ENCODE data around the genes SPATS2, FMNL3 and CERS5.

GRCh38 chr12:49367071-49367937, at the start of gene SPATS2:
SPATS2 (plus strand) TSS chr12:49367462.
- RRBS, 2 experiments: 1% methylated on average over 54 of the region's 92 CpGs
CAGE:
- cytosol, long polyA minus RNA: start-site peak on the plus strand at chr12:49367505-49367518, 32 reads
- cytosol, long polyA plus RNA: start-site peak on the plus strand at chr12:49367368-49367576, 329 and 577 reads in 2 replicates
- long polyA plus RNA: start-site peak on the plus strand at chr12:49367449-49367582, 145 and 160 reads in 2 replicates
- nucleus, long polyA minus RNA: start-site peak on the plus strand at chr12:49367356-49367378, 8 reads; start-site peak on the plus strand at chr12:49367437-49367489, 7 reads
- nucleus, long polyA plus RNA: start-site peak on the plus strand at chr12:49367264-49367524, 554 and 405 reads in 2 replicates

- RRBS, 2 experiments: no CpG with 5 or more reads among the region's 13 CpGs
CAGE:
- cytosol, long polyA minus RNA: no peak
- cytosol, long polyA plus RNA: no peak
- long polyA plus RNA: no peak
- nucleus, long polyA minus RNA: no peak
- nucleus, long polyA plus RNA: no peak
These were observed 76.6 kb upstream of the KCNH3 start for GRCh38 chr12:49462043-49462824.

DNA sequence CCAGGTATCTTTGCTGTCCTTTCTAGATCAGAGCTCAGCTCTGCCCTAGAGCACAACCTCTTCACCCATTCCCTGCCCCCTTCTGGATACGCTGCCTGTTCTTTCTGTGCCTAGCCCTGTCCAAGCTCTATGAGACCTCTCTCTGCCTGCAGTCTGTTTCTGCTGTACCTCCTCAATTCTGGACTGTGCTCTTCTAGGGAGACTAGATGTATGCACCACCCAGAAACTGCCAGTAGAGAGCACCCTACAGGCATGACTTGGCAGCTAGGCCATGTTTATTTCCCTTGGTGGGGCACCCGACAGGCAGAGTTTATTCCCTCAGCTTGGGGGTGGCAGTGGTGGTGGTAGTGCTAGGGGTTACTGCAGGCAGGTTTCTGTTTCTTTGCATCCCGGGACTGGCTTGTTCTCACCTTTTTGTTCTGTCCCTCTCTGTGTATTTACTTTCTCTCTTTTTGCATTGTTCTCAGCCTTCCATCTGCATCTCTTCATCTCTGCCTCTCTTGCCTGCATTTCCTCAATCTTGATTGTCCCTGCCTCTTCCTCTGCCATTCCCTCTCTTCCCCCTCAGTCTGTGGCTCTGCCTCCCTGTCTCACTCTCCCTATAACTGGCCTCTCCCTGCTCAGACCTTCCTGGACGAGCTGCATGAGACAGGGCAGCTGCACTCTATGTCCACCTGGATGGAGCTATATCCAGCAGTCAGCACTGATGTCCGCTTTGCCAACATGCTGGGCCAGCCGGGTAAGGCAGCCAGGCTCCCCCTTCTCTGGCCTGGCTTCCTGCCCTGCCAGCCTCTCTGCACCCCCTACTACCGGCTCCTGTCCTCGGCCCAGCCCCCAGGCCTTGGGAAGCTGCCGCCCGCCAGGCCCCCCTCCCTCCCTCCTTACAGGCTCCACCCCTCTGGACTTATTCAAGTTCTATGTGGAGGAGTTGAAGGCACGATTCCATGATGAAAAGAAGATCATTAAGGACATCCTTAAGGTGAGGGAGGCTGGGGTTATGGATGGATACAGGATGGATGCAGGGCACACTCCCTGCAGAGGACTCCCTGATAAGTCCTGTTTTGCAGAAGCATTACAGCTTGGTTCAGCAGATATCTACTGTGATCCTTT, 13.8 kb downstream of the PRPF40B start:
- RRBS, 2 experiments: 59 to 84% methylated on average over 2 of the region's 11 CpGs
CAGE:
- cytosol, long polyA minus RNA: no peak
- cytosol, long polyA plus RNA: no peak
- long polyA plus RNA: no peak
- nucleus, long polyA minus RNA: no peak
- nucleus, long polyA plus RNA: no peak

GRCh38 chr12:49653384-49654101, 30.2 kb downstream of the PRPF40B start:
- RRBS, 2 experiments: no CpG with 5 or more reads among the region's 7 CpGs
CAGE:
- cytosol, long polyA minus RNA: no peak
- cytosol, long polyA plus RNA: no peak
- long polyA plus RNA: no peak
- nucleus, long polyA minus RNA: no peak
- nucleus, long polyA plus RNA: no peak

GRCh38 chr12:49707173-49707676, at the start of gene FMNL3:
FMNL3 (minus strand) TSS chr12:49707405.
- RRBS, 2 experiments: 26 to 27% methylated on average over 49 to 60 of the region's 73 CpGs
CAGE:
- cytosol, long polyA minus RNA: no peak
- cytosol, long polyA plus RNA: no peak
- long polyA plus RNA: no peak
- nucleus, long polyA minus RNA: no peak
- nucleus, long polyA plus RNA: no peak

GRCh38 chr12:50095672-50096637, 7.9 kb upstream of the GPD1 start:
- RRBS, 2 experiments: no CpG with 5 or more reads among the region's 9 CpGs
CAGE:
- cytosol, long polyA minus RNA: no peak
- cytosol, long polyA plus RNA: no peak
- long polyA plus RNA: no peak
- nucleus, long polyA minus RNA: no peak
- nucleus, long polyA plus RNA: no peak

DNA sequence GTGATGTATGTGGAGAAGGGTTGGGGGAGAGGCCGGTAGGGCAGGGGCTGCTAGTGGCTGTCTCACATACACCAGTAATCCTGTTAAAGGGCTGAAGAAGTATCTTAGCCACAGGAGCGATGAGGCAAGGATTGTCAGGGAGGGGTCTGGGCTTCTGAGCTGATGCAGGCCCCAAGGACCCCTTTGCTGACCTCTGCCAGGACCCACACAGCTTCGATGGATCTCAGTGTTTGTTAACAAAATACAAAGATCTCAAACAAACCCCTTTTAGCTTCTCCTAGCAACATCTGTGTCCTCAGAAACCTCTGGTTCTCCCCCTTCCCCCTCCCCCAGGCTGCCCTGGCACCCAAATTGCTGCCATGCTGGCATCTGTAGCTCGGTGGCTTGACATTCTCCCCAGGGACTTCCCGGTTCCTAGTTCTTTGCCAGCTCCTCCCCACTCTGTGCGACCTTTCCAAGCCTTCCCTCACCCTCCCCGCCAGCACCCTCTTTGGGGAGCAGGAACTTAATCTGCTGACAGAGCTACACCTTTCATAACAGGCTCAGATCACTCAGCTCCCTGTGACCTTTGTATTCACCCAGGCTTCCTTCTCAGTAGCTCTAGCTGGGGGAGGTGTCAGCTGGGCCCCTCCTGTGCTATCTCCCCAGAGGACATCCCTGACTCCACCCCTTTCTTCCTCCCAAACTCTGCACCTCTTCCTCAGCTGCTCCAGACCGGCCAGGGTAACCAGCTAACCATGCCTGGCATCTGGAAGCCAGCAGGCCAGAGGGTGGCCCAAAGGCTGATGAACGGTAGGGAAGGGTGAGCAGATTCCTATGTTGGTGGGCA, 2.0 kb upstream of the COX14 start:
- RRBS, 2 experiments: no CpG with 5 or more reads among the region's 9 CpGs
CAGE:
- cytosol, long polyA minus RNA: no peak
- cytosol, long polyA plus RNA: no peak
- long polyA plus RNA: no peak
- nucleus, long polyA minus RNA: no peak
- nucleus, long polyA plus RNA: no peak

DNA sequence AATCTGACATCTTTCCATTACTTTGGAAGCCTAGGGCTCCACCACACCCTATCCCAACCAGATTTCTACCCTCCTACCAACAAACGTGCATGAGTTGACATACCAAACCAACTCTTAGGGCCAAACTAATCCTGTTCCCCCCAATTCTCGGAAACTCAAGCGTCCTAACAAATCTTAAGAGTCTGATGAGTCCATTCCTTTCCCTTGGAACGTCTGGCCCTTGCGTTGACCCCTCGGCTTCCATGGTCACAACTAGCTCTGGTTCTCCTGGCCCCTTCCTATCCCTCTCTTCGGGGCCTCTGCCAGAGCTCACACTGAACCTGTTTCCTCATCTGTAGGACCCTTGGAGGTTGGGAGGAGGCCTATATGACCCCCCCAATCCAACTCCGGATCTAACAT, 707 bp downstream of the CERS5 start:
- RRBS, 2 experiments: no CpG with 5 or more reads among the region's 8 CpGs
CAGE:
- cytosol, long polyA minus RNA: no peak
- cytosol, long polyA plus RNA: no peak
- long polyA plus RNA: no peak
- nucleus, long polyA minus RNA: no peak
- nucleus, long polyA plus RNA: start-site peak on the minus strand centred at position 196 of the sequence, 162 bp wide, 23 and 25 reads in 2 replicates

DNA sequence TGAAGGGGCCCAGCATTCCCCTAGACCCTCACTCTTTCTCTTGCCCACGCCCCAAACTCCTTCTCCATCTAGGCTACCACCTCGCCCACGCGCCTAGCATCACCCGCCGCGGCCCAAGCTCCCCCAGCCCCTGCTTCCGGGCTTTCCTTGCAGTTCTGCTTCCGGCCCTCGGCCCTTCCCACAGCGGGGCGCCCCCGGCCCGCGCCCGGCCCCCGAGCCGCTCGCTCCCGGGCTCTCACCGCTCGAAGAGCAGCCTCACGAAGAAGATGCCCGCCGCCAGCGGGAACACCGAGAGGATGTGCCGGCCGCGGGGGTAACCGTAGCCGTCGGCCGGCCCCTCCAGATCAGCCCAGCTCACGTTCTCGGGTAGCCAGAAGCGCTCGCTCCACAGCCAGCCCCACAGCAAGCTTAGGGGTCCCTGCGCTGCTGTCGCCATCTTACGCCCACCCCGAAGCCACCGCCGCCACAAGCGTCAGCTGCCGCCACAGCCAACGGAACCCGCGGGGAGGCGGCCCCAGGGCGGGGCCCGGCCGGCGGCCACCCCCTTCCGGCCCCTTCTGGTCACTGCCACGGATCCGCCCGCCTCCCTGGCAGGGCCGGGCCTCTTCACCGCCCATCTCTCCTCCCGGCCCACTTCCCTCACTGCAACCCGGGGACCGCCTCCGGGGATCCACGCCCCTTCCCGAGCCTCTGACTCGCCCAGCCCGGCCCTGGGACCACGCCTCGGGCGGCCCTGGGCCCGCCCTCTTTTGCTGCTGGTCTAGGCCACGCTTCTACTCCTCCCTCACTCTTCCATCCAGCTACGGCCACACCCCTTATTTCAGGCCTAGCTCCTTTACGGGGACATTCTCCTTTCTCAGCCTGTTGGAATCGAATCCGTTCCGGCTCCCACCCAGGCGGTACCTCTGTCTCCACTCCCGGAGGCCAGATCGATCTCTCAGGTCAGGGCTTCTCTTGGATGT, at the start of gene CERS5:
TSS of gene CERS5 (minus strand) at position 508 of the 962 bp plus-strand sequence.
- RRBS, 2 experiments: under 1 to 2% methylated on average over 19 of the region's 81 CpGs
CAGE:
- cytosol, long polyA minus RNA: start-site peak on the minus strand centred at position 444 of the sequence, 13 bp wide, 39 reads
- cytosol, long polyA plus RNA: no peak
- long polyA plus RNA: start-site peak on the minus strand centred at position 121 of the sequence, 764 bp wide, 102 and 147 reads in 2 replicates
- nucleus, long polyA minus RNA: no peak
- nucleus, long polyA plus RNA: start-site peak on the minus strand centred at position 474 of the sequence, 73 bp wide, 108 and 118 reads in 2 replicates

DNA sequence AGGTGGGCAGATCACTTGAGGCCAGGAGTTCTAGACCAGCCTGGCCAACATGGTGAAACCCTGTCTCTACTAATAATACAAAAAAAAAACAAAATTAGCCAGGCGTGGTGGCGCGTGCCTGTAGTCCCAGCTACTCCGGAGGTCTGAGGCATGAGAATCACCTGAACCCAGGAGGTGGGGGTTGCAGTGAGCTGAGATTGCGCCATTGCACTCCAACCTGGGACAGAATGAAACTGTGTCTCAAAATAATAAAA, 8.3 kb downstream of the LIMA1 start:
- RRBS, 2 experiments: no CpG with 5 or more reads among the region's 5 CpGs
CAGE:
- cytosol, long polyA minus RNA: no peak
- cytosol, long polyA plus RNA: no peak
- long polyA plus RNA: no peak
- nucleus, long polyA minus RNA: no peak
- nucleus, long polyA plus RNA: no peak

DNA sequence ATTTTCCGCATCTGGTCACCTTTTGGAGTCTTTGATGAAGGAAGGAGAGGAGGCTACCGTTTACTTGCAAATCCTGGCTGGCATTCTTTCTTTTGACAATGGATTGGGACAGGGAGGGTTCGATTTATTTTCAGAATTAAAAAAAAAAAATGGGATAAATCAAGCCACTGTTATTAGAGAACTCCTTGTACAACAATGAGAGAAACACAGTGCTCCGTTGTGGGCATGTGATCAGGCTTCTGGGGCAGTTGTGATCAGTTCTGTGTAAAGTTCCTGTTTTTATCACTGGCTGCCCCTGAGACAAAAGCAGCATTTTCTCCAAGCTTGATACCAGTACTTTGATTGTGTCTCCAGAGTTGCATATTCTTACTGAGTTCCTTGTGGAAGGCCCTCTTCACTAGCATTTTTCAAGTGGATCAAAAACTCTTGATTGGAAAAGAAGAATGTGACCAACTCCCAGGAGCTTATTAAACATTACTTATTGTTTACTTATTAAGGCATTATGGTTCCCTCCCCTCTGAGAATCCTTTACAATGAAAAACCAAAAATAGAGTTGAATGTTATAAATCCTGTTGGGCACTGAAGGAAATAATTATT, 1.2 kb downstream of the DIP2B start:
- RRBS, 2 experiments: no CpG with 5 or more reads among the region's 4 CpGs
CAGE:
- cytosol, long polyA minus RNA: no peak
- cytosol, long polyA plus RNA: no peak
- long polyA plus RNA: no peak
- nucleus, long polyA minus RNA: no peak
- nucleus, long polyA plus RNA: no peak

- RRBS, 2 experiments: no CpG with 5 or more reads among the region's 4 CpGs
CAGE:
- cytosol, long polyA minus RNA: no peak
- cytosol, long polyA plus RNA: no peak
- long polyA plus RNA: no peak
- nucleus, long polyA minus RNA: start-site peak on the plus strand at chr12:50528264-50528491, 13 reads; start-site peak on the plus strand at chr12:50528631-50528672, 8 reads
- nucleus, long polyA plus RNA: no peak
These were observed 23.6 kb downstream of the DIP2B start for GRCh38 chr12:50528260-50528862.

DNA sequence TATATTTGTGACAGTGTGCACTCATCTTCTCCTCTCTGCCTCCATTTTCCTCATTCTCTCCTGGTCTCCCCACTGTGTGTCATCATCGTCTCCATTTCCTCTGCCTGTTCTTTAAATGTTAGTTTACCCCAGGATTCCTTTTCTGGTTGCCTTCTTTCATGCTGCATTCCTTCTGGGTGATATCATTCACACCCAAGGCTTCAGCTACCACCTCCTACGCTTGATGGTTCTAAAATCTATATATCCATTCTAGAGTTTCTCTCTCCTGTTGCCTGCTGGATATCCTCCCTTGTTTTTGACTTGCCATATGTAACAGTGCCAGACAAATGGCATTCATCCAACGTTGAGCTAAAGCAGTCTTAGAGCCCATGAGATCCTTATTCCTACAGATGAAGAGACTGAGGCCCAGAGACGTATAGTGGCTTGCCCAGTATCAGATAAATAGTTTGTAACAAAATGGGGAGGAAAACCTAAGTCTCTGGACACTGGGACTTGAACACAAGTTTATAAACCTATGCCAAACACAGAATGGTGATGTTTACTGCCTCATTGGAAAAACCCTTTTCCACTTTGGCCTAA, 109.5 kb downstream of the DIP2B start:
- RRBS, 2 experiments: no CpG with 5 or more reads among the region's 4 CpGs
CAGE:
- cytosol, long polyA minus RNA: no peak
- cytosol, long polyA plus RNA: no peak
- long polyA plus RNA: no peak
- nucleus, long polyA minus RNA: no peak
- nucleus, long polyA plus RNA: no peak

- RRBS, 2 experiments: no CpG with 5 or more reads among the region's 9 CpGs
CAGE:
- cytosol, long polyA minus RNA: no peak
- cytosol, long polyA plus RNA: no peak
- long polyA plus RNA: no peak
- nucleus, long polyA minus RNA: no peak
- nucleus, long polyA plus RNA: no peak
These were observed 114.4 kb downstream of the DIP2B start for GRCh38 chr12:50618954-50619795.

DNA sequence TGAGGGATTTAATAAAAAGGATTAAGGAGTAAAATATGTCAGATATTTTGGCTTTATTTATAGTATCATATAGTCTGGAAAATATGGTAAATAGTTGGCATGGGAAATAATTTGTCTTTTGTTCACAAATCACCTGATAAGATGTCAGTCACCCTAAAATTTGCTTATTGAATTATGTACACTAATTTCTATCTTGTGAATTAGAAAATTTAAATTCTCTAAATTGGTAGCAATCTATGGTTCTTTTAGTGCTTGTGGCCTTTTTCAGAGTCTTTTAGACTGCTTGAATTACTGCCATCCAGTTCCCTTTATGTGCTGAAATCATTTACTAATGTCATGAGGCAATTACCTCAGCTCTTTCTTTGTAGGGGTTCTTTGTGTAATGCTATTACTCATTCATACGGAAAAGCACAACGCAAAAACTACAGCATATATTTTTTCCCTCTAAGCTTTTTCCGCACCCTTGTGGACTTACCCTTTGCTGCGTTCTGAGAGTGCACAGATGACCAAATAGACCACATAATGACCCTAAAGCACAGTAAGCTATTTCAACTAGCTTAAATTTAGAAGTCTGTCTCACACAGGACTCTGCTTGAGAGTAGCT, 99.6 kb upstream of the ATF1 start:
- RRBS, 2 experiments: no CpG with 5 or more reads among the region's 4 CpGs
CAGE:
- cytosol, long polyA minus RNA: no peak
- cytosol, long polyA plus RNA: no peak
- long polyA plus RNA: no peak
- nucleus, long polyA minus RNA: no peak
- nucleus, long polyA plus RNA: no peak

- RRBS, 2 experiments: no CpG with 5 or more reads among the region's 33 CpGs
CAGE:
- cytosol, long polyA minus RNA: no peak
- cytosol, long polyA plus RNA: no peak
- long polyA plus RNA: no peak
- nucleus, long polyA minus RNA: no peak
- nucleus, long polyA plus RNA: no peak
These were observed 1.1 kb downstream of the ATF1 start for GRCh38 chr12:50764757-50765734.

- RRBS, 2 experiments: no CpG with 5 or more reads among the region's 1 CpG
CAGE:
- cytosol, long polyA minus RNA: no peak
- cytosol, long polyA plus RNA: no peak
- long polyA plus RNA: no peak
- nucleus, long polyA minus RNA: no peak
- nucleus, long polyA plus RNA: no peak
These were observed 1.7 kb downstream of the METTL7A start for GRCh38 chr12:50926545-50926855.

DNA sequence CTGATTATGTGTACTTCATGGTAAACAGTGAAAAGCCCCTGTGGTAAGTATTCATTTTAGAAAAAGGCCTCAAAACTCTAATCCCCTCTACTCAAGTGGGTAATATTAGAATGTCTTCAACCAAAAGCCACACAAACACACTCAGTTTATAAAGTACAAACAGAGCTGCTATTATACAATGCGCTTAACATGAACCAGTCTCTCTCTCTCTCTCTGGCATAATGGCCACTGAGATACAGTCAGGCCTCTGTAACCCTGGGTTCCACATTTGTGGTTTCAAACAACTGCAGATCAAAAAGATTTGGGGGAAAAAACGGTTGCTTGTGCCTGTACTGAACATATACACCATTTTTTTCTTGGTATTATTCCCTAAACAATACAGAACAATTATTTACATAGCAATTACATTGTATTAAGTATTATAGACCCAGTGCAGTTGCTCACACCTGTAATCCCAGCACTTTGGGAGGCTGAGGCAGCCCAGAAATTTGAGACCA, 5.7 kb downstream of the SLC11A2 start:
- RRBS, 2 experiments: no CpG with 5 or more reads among the region's 2 CpGs
CAGE:
- cytosol, long polyA minus RNA: no peak
- cytosol, long polyA plus RNA: no peak
- long polyA plus RNA: no peak
- nucleus, long polyA minus RNA: no peak
- nucleus, long polyA plus RNA: no peak

DNA sequence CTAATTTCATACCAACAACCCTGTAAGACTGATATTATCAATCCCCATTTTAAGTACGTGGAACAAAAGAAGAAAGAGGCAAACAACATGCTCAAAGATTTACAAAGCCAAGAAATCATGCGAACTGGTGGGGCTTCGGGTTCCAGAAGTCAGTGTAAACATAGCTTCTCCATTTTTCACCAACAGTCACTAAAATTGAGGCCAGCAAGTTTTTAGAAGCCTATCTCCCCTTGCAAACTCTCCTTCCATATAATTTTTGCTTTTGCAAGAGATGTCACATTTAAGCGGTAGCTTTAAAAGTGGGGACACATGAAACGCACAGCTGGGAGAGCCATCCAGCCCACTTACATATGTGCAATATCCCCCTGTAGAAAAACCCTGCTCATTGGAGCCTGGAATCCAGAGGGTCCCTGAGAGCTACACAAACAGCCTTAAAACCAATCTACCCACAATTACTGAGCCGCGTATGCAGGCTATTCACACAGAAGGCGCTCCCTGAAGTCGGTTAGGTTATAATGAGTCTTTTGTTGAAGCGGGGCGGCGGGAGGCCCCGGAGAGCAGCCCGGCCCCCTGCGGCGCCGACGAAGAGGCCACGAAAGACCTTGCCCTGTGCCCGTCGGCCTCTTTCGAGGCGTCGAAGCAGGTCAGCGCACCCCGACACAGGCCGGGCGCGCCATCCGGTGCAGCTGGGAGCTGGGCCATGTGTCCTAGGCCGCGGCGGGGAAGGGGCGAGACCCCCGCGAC, 687 bp downstream of the SLC11A2 start:
- RRBS, 2 experiments: under 1 to 4% methylated on average over 18 of the region's 36 CpGs
CAGE:
- cytosol, long polyA minus RNA: start-site peak on the minus strand centred at position 433 of the sequence, 56 bp wide, 36 reads
- cytosol, long polyA plus RNA: no peak
- long polyA plus RNA: start-site peak on the minus strand centred at position 411 of the sequence, 141 bp wide, 26 and 24 reads in 2 replicates
- nucleus, long polyA minus RNA: no peak
- nucleus, long polyA plus RNA: no peak

DNA sequence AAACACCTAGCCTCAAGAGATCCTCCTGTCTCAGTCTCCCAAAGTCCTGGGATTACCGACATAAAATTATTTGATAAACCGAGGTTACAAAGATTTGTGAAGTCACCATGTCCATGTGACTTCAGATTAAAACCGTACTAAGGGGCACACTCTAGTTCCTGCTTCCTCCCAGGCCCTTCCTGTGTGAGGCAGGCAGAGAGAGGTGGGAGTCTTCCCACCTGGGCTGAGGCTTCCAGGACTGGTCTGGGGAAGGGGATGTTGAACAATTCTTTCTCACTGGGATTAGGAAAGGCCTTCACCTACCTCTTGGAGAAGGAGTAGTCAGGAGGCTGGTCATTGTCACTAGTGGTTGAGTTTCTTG, 1.3 kb downstream of the SMAGP start:
- RRBS, 2 experiments: no CpG with 5 or more reads among the region's 3 CpGs
CAGE:
- cytosol, long polyA minus RNA: no peak
- cytosol, long polyA plus RNA: no peak
- long polyA plus RNA: no peak
- nucleus, long polyA minus RNA: no peak
- nucleus, long polyA plus RNA: no peak